Heart left ventricle (tissue), 7 donors: ENCODE data around the gene BICD2.

GRCh38 chr9:90102186-90102661 lies 497.4 kb downstream of the GADD45G start:
- PRO-cap, 6 experiments: no peak in any of the 6 experiments
- RAMPAGE, long total RNA, 2 experiments: no peak in any of the 2 experiments
- RRBS: no CpG with 5 or more reads among the region's 5 CpGs

DNA sequence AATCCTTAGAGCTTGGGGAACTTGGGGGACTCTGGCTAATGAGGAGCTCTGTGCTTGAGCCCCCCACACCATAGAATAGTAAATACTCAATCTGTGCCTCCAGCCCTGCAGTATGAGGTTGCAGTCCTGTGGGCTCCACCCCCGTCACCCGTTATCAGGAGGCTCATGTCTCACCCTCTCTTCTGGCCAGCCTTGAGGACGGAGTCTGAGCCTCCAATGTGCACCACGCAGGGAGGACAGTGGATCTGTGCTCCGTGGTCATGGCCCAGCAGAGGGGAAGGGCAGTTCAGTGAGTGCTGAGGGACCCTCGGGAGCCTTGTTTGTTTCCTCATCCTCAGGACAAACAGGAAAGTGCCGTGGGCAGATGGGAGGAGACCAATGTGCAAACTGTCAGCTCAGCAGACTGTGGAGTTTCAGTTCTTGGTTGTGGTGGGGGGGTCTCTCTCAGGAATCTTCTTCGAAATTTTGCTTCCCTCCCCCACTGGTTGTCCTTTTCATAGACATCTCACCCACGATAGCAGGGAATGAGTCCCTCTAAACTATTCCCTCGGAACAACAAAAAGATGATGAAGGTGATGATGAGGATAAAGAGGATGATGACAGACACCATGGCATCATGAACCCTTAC lies 429.6 kb downstream of the DIRAS2 start:
- PRO-cap, 6 experiments: peak in 2 of 6 experiments; most common minus-strand start position 322 of the sequence (in 2)
- RAMPAGE, long total RNA, 2 experiments: no peak in any of the 2 experiments
- RRBS: no CpG with 5 or more reads among the region's 10 CpGs

GRCh38 chr9:90546051-90546694 lies 96.5 kb downstream of the DIRAS2 start:
- PRO-cap, 6 experiments: no peak in any of the 6 experiments
- RAMPAGE, long total RNA, 2 experiments: no peak in any of the 2 experiments
- RRBS: no CpG with 5 or more reads among the region's 8 CpGs

DNA sequence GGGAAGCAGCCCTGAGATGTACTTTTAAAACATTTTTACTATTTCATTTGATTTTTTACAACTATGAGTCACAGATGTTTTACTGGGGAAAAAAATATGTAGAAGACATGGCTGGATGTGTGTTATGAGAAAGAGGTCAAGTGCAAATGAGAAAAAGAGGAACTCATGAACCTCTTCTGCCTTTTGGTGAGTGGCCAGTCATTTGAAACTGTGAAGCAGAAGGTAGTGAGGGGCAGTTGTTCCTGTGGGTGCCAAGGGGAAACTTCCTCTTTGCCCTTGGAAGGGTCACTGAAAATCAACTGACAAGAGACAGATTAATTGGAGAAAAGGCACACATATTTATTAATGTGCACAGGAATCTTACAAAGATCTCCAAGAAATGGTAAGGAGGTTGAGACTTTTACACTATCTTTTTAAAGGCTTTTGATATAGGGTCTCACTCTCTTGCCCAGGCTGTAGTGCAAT lies 31.2 kb upstream of the SYK start:
- PRO-cap, 6 experiments: no peak in any of the 6 experiments
- RAMPAGE, long total RNA, 2 experiments: no peak in any of the 2 experiments

DNA sequence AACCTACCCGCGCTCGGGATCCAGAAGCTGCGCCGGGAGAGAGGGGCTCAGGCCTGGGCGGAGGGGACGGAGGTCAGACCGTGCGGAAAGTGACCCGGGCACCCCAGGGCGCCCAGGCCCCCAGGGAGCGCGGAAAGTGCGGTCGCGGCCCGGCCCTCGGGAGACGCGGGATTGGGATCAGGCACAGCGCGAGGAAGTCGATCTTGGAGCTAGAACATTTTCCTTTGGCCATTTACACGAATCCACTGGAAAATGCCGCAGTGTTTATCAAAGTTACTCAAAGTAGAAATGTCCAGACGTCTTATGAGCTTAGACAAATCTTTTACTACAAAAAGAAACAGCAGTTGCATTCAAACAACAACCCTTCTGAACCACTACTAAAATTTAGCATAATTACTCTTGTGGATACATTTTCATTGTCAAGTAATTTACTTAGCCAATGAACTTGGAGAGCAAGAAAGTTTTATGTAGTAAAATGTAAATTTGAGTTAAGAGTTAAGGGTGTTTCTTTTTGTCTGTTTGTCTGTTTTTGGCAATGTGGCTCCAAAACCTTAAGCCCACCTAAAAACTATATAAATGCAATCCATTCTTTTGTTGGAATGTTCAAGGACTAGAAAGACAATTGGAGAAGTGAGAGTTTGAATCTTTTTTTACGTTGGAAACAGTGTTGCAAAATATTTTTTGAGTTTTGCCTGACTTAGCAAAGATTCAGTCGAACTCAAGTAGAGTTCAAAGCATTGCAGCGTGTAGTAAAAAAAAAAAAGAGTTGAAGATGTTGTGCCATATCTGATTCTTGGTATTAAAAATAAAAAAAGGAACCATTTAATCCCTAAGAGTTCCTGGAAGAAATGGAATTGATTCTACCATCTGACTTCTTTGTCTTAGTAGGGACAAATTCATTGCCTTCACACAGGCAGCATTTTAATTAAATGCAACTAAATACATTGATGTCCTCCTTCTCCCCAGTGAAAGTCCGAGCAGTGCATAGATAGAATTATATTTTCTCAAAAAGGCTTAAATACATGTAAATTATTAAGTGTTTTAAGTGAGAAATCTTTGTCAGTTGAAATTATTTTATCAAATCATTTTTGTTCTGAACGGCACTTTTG lies 800 bp downstream of the SYK start:
- PRO-cap, 6 experiments: no peak in any of the 6 experiments
- RAMPAGE, long total RNA, 2 experiments: no peak in any of the 2 experiments
- RRBS: 5% methylated on average over 13 of the region's 31 CpGs

DNA sequence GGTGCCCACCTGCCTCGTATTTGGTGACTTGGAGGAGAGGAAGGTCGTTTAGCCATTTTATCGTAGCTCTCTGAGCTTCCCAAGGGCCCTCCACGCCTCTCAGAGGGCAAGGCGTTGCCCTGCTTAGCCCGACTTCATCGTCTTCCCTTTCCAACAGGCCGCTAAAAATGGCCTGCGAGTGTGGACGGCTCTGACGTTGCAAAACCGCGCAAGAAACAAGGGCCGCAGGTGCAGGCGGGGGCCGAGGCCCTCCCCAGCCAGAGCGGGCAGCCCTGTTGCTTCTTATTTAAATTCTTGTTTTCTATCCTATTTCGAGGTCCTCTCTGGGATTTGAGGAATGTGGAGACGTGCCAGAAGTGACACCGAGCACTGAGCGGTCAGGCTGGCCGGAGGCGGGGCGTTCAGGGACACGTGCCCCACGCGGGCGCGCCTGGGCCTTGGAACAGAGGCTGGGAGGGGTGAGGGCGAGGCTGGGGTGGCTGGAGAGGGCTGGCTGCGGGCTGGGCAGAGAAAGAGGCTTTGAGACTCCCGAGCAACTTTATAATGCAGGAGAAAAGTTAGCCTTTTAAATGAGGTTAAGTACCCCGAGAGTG lies 243.7 kb downstream of the AUH start:
- PRO-cap, 6 experiments: peak in 6 of 6 experiments; most common plus-strand start position 461 of the sequence (in 3); most common minus-strand start position 139 of the sequence (in 3)
- RAMPAGE, long total RNA, 2 experiments: no peak in any of the 2 experiments
- RRBS: no CpG with 5 or more reads among the region's 33 CpGs

GRCh38 chr9:91194015-91194123 lies 167.8 kb downstream of the AUH start:
- PRO-cap, 6 experiments: no peak in any of the 6 experiments
- RAMPAGE, long total RNA, 2 experiments: no peak in any of the 2 experiments
- RRBS: no CpG with 5 or more reads among the region's 7 CpGs

GRCh38 chr9:91298419-91298913 lies 63.3 kb downstream of the AUH start:
- PRO-cap, 6 experiments: no peak in any of the 6 experiments
- RAMPAGE, long total RNA, 2 experiments: no peak in any of the 2 experiments
- RRBS: no CpG with 5 or more reads among the region's 1 CpG

GRCh38 chr9:91418311-91418646 lies 5.4 kb downstream of the NFIL3 start:
- PRO-cap, 6 experiments: no peak in any of the 6 experiments
- RAMPAGE, long total RNA, 2 experiments: no peak in any of the 2 experiments

DNA sequence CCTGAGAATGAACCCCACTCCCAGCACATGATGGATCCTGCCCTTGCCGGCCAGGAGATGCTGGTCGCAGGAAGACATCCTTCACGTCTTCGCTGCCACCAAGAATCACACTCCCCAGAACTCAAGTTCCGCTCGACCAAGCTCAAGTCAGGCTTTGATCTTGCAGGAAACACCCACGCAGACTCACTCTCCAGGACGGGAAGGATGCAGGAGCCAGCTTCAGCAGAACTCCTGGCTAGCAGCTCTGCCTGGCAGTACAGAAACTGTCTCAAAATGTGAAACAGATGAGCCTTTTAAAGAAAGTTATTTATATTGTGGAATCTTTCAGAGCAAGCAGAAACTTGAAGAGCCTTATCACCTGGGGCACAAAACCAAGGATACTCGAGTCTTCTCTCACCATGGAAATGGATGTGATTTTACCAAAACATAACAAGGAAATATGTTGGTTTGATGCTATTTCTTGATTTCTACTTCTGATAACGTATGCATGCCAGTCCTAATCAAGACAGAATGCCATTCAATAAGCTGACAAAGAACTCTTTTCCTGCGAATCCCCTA lies 102.3 kb downstream of the ROR2 start:
- PRO-cap, 6 experiments: no peak in any of the 6 experiments
- RAMPAGE, long total RNA, 2 experiments: no peak in any of the 2 experiments
- RRBS: no CpG with 5 or more reads among the region's 11 CpGs

GRCh38 chr9:91899863-91900941 lies 49.8 kb downstream of the ROR2 start:
- PRO-cap, 6 experiments: no peak in any of the 6 experiments
- RAMPAGE, long total RNA, 2 experiments: no peak in any of the 2 experiments
- RRBS: 10% methylated on average over 4 of the region's 35 CpGs

DNA sequence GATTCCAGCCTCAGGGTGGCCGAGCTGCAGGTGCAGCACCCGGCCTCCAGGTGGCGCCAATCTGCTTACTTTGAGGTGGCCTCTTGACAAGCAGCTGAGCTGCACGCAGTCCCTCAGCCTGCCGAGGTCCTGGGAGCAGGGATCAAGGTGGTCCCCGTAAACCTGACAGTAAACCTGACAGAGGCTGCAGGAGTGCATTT lies 25.1 kb upstream of the SPTLC1 start:
- PRO-cap, 6 experiments: no peak in any of the 6 experiments
- RAMPAGE, long total RNA, 2 experiments: no peak in any of the 2 experiments
- RRBS: no CpG with 5 or more reads among the region's 6 CpGs

- PRO-cap, 6 experiments: no peak in any of the 6 experiments
- RAMPAGE, long total RNA, 2 experiments: no peak in any of the 2 experiments
- RRBS: no CpG with 5 or more reads among the region's 6 CpGs
These were observed 24.4 kb downstream of the CENPP start for GRCh38 chr9:92349966-92350730.

- PRO-cap, 6 experiments: peak in 6 of 6 experiments; most common minus-strand start chr9:92764841 (in 5)
- RAMPAGE, long total RNA, 2 experiments: no peak in any of the 2 experiments
- RRBS: 2% methylated on average over 26 of the region's 57 CpGs
These were observed at the start of gene BICD2 for GRCh38 chr9:92764513-92764955. Gene BICD2 (minus strand): TSS chr9:92764833.

GRCh38 chr9:93010170-93011029 lies 48.1 kb upstream of the SUSD3 start:
- PRO-cap, 6 experiments: no peak in any of the 6 experiments
- RAMPAGE, long total RNA, 2 experiments: no peak in any of the 2 experiments
- RRBS: 53% methylated on average over 5 of the region's 16 CpGs

DNA sequence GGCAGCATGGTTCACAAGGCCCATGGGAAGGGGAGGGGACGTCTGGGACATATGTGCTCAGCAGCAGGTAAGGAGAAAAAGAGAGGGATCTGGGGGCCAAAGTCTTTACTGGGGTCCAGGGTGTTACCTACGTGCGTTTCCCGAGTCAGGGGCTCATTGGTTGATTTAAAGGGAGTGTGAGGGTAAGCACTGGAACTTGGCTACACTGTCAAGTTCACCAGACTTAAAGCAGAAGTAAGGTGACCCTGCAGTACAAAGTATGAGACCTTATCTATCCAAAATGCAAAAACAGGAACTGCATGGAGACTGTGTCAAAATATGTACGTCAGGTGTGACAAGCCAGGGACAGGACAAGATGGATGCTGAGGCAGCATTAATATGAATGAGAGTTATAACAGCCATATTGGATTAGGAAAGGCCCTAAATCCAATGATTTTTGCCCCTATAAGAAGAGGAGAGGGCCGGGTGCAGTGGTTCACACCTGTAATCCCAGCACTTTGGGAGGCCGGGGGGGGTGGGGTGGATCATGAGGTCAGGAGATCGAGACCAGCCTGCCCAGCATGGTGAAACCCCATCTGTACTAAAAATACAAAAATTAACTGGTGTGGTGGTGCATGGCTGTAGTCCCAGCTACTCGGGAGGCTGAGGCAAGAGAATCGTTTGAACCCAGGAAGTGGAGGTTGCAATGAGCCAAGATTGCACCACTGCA lies 15.3 kb upstream of the SUSD3 start:
- PRO-cap, 6 experiments: no peak in any of the 6 experiments
- RAMPAGE, long total RNA, 2 experiments: no peak in any of the 2 experiments
- RRBS: no CpG with 5 or more reads among the region's 10 CpGs

- PRO-cap, 6 experiments: peak in 1 of 6 experiments; most common minus-strand start chr9:93120414 (in 1)
- RAMPAGE, long total RNA, 2 experiments: no peak in any of the 2 experiments
- RRBS: no CpG with 5 or more reads among the region's 18 CpGs
These were observed 14.1 kb downstream of the NINJ1 start for GRCh38 chr9:93119759-93120480.

DNA sequence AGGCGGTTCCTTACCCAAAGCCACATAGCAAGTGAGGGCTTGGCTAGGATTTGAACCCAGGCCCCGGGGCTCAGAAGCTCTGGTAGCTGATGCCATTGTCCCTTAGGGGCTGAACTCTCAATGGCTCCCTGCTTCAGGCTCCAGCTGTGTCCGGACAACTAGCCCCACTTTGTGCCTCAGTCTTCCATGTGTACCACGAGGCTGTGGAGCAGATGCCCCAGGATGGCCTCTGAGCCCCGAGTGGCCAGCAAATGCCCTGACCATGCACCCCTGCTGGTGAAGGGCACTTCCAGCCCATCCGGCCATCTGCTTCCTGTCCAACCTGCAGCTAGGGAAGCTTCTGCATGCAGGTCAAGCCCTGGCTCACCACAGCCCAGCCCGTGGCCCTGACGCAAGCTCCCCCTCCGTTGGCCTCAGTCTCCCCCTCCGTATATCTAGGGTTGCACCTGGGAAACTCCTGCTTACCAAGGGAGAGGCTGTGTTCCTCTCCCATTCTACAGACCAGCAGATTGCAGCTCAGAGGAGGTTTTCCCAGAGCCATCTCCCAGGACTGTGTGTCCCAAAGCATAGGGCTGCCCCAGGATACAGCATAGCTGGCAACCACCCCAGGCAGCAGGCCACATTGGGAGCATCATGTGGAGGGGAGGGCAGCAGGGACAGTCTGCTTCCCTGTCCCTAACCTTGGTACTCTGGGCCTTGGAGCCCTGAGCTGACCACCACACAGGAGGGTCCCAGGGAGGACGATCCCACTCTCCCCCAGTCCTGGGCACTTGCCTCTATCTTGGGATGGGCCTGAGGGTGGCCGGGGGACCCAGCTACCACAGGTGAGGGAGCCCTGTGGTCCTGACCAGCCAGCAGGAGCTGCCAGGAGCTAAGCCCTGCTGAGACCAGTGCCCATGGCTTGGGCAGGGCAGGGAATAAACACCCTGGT lies 4.6 kb downstream of the NINJ1 start:
- PRO-cap, 6 experiments: no peak in any of the 6 experiments
- RAMPAGE, long total RNA, 2 experiments: no peak in any of the 2 experiments
- RRBS: 19% methylated on average over 2 of the region's 12 CpGs

DNA sequence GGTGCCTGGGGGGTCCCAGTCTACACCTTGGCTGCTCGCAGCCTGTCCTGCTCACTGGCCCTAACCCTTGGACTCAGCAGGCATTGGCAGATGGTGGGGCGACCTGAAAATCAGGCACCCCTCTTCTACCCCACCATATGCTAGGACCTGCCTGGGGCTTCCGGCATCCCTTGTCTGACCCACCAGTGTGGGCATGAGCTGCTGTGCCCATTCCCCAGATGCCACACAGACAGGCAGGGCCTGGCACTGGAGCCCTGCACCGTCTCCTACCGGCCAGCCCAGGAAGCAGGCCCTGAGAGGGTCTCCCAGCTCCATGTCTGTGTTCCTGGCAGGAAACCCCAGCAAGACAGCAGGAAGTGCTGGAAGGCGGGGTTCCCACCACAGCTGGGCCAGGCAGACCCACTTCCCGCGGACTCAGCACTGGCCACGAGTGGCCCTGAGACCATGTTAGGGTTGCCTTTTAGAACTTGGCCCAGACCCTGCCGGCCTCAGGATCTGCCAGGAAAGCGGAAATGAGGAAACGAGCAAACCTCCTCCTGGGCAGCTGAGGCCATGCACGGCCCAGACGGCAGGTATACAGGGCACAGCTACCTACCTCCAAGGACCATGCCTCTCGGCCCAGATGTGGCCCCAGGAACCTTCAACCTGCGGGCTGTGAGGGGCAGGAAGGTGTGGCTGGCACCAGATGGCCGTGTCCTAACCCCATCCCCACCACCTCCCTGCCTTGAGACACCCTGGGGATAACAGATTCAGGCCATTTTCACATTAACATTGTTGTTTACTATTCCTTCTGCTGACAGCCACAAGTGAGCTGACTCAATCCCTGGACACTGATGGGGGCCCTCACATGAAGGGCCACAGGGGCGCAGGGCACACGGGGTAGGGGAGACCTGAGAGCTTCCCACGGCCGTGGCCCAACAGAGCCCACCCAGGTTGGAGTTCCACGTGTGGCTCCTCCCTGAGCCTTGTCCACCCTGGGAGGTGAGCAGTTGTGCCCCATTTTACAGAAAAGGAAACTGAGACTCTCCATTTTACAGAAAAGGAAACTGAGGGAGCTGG lies 2.8 kb downstream of the NINJ1 start:
- PRO-cap, 6 experiments: peak in 1 of 6 experiments; most common plus-strand start position 420 of the sequence (in 1); most common minus-strand start position 437 of the sequence (in 1)
- RAMPAGE, long total RNA, 2 experiments: no peak in any of the 2 experiments
- RRBS: 22% methylated on average over 3 of the region's 22 CpGs

- PRO-cap, 6 experiments: peak in 5 of 6 experiments; most common plus-strand start chr9:93187749 (in 4); most common minus-strand start chr9:93187634 (in 4)
- RAMPAGE, long total RNA, 2 experiments: no peak in any of the 2 experiments
- RRBS: no CpG with 5 or more reads among the region's 3 CpGs
These were observed 3.6 kb downstream of the WNK2 start for GRCh38 chr9:93187551-93187873.